Pulmonary lymph node (tissue), 1 donor: ENCODE results near the gene TMEM144.

GRCh38 chr4:158209924-158210710, at the start of gene TMEM144:
Gene TMEM144 (plus strand): TSS chr4:158210486.
- PRO-cap, result no peak

DNA sequence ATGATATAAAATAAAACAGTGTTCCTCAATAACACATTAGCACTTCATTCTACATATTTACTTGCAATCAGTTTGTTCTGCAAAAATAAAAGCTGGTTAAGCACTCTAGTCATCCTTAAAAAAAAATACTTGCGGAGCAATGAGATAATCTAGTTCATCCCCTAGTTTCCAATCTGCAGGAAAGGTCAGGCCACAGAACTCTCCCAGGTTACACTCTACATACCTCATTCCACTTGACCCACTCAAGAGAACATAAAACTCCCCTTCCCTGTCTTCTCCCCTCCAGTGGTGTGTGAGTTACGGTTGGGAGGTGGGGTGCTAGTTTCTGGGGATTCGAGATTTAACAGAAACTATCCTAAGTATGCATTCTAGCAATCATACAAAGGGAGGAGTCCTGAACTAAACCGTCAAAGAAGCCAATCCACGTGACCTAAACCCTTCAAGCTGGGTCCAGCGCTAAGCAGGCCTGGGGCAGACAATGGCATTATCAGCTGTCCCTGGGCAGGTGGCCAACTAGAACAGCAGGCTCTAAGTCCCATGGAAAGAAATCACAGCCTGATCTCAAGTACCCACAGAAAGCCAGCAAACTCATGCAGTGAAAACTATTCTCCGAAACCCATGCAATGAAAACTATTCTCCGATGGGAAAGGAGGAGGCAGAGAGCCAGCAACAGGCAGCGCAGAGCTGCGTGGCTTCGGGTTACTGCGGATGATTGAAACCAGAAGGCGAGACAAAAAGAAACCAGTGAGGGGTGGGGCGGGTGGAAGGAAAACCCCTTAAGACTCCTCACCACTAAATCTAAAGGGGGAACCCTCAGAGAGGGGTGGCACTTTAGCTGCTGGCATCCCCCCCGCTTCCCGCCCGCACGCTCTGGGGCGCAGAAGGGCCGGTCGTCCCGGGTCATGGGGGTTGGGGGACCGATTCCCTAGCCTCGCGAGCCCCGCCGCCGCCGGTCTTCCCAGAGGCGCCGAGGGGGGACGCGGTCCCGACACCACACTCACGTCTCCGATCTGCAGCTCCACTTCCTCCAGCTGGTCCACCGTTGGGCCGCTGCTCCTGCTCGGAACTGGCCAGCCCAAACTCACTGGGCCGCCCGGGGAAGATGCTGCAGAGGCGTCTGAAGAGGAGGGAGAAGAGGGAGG, 701 bp downstream of the C4orf46 start:
- PRO-cap, result bidirectional peak, plus-strand start at position 829 of the sequence, minus-strand start at position 706 of the sequence

DNA sequence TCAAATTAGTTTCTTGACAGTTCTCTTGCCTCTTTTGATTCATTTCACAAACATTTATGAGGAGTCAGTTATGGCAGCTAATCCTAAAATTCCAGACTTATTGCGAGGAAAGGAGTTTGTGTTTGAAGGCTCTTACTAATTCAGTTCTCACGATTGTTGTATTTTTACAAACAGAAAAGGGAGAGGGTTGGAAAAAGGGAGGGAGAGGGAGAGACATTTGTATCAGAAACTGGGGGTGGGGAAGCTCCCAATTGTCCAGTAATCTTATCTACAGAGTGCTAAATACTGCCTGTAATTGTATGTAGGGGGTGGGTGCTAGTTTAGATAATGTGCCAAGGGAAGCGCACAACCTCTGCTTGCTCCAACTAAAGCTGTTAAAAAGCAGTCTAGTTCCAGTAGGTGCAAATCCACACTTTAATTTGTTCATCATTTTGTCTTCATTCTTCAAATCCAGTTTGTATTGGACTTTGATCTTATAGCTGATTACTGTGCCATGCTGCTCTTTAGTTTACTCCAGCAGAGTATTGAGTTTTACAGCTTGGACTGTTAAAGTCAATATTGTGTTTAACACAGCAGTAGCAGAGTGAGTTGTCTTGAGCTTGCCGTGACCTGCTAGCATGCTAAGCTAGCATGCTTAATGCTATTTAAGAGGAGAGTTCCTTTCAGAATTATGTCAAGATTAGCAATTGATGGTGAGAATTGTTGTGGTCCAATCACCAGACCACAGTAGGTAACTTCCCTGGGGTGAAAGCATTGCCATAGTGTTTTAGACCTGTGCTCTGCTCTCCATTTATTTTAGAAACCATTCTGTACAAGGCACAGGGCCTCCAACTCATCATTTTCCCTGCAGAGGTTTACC, 13.9 kb downstream of the FNIP2 start:
- PRO-cap, result no peak

- PRO-cap, result no peak
Observed at GRCh38 chr4:158818699-158819124, 49.9 kb downstream of the FNIP2 start.

DNA sequence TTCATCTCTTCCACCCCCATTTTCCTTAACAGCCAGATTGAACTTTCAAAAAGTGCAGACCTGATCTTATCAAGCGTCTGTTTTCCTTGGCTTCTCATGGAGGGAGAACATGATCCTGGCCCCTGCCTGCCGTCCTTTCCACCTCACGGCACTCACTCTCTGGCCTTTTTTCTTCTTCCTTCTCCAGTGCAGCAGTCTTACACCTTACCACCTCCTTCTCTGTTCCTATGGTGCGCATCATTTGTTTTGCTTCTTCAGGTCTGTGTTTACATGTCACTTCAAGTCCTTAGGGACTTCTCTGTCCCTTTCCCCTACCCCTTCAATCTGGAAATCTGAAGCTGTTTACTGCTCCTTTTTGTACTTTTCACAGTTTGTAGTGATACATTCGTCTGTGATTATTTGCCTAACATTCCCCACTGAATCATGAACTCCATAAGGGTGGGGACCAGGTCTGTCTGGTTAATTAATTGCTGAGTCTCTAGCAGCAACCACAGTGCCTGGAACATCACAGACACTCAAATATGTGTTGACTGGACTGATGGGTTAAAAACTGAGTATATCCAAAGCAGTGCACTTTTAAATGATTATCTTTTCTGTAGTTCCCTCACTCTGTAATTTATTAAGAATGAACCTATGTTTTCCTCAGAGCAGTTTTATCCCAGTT, 55.9 kb downstream of the FNIP2 start:
- PRO-cap, result no peak

DNA sequence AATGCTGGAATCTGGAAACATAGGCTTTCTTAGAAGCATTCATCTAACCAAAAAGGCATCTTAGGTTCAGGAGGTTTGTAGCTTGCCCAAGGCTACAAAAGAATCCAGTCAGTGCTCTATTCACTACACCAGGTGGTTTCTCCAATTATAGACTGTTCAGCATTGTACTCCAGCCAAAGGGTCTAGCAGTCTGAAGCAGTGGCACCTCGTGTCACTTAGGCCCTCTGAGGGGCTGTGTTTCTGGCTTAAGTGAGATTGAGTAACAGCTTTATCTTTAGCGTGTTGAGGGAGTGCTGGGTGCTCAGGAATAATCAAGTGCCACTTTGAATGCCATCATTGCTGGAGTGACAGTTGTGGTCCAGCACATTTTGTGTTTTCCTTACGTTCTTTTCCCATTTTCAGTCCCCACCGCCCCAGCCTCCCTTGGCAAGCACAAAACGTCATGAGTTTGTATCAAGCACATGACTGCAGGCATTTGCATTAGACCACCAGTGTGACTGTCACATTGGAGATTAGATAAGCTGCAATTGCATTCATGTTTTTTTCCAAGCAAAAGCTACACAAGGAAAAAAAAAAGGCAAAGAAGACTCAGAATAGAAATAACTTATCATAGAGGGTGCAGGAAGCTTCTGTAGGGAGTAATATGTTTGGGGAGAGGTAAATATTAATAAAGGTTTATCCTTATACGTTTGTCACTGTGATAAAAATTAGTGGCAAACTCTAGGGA, 58.8 kb downstream of the FNIP2 start:
- PRO-cap, result no peak

- PRO-cap, result no peak
Observed at GRCh38 chr4:158902551-158903167, 132.4 kb downstream of the C4orf45 start.

DNA sequence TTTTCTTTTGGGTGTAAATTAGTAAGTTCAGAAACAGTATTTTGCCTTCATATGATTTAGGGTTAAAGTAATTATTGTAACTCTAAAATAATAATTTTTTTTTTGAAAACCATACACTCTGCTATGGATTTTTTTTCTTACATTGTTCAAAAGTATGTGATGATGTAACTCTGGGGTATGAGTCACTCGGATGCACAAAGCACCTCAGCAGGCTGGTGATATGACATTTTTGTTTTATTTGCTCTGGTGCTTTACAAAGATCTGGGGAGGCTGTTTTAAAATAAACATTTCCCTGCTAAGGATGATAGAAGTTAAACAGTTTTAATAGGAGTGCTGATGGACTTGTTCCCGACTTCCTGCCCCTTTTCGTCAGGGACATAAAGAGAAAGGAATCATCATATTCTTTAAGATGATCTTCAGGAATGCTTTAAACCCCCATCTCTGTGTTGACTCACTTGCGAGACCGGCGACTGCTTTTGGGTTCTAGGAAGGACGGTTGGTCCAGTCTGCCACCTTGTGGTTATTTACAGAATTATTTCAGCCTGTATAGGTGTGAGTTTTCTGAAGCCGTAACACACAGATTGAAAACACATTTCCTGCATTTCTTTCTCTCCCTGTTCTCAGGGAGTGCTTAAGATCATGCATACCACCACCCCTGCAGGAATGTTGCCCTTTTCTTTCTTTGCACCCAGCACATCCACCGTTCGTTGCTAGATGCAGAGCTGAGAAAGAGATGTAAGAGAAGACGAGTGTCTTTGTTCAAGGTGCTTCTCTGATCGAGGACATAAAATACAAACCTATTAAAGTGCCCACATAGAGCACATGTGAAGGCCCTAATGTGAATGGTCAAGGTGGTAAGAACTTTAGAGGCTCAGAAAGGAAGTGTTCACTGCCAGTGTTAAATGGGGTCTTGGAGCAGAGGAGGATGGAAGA, 72.6 kb downstream of the RAPGEF2 start:
- PRO-cap, result no peak

GRCh38 chr4:159269089-159269562, 166.2 kb downstream of the RAPGEF2 start:
- PRO-cap, result no peak

DNA sequence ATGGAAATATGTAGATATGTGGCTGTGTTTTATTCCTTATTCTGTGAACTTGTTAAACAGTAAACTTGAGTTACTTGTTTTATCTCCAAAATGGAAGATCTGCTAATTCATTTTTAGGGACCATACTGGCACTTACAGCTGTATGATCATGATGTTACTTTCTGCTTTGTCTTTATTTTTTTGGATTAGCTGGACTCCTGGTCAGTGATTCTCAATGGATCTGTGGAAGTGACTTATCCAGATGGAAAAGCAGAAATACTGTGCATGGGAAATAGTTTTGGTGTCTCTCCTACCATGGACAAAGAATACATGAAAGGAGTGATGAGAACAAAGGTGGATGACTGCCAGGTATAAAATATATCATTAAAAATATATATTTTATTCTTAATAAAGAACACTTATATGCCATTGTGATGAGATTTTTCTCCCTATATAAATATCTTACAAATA, 220.4 kb downstream of the RAPGEF2 start:
- PRO-cap, result no peak

- PRO-cap, result no peak
Observed at GRCh38 chr4:159382727-159383359, 280.0 kb downstream of the RAPGEF2 start.

GRCh38 chr4:162684096-162684443, 482.6 kb downstream of the NAF1 start:
- PRO-cap, result no peak

DNA sequence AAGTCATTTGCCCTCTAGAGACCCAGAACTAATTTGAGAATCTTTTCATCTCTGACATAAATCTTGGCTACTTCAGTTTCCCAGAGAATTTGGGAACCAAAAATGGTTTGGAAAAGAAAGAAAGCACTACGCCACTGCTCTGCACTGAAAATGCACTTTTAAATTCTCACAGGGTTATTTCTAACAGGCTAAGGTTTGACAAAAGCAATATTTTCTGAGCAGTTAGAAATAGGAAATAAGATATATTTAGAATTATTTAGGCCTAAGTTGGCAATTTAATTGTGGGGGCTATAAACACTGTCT, 140.9 kb downstream of the NAF1 start:
- PRO-cap, result no peak

- PRO-cap, result no peak
Observed at GRCh38 chr4:163330730-163331738, 1.4 kb downstream of the NPY1R start.

GRCh38 chr4:163611531-163612566, 117.4 kb downstream of the TMA16 start:
- PRO-cap, result bidirectional peak, plus-strand start at chr4:163612247, minus-strand start at chr4:163612039

DNA sequence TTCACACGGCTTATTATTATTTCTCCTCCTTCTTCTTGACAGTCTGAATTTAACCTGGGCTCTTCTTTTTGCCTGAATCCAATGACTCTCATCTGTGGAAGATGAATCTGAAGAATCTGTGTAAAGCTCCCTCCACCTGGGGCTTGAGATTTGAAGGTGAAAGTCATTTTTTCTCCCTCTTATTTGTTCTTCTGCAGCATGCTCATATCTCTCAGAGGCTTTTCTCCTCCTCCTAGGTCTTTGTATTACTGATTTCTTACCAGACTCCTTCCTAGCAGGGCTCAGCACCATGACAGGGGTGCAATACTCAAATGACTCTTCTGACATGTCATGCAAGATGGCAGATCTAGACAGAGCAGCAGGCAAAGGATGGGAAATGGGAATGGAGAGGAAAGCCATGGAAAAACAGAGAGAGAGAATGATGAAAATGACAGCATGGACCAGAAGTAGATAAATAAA, 118.2 kb downstream of the TMA16 start:
- PRO-cap, result no peak

DNA sequence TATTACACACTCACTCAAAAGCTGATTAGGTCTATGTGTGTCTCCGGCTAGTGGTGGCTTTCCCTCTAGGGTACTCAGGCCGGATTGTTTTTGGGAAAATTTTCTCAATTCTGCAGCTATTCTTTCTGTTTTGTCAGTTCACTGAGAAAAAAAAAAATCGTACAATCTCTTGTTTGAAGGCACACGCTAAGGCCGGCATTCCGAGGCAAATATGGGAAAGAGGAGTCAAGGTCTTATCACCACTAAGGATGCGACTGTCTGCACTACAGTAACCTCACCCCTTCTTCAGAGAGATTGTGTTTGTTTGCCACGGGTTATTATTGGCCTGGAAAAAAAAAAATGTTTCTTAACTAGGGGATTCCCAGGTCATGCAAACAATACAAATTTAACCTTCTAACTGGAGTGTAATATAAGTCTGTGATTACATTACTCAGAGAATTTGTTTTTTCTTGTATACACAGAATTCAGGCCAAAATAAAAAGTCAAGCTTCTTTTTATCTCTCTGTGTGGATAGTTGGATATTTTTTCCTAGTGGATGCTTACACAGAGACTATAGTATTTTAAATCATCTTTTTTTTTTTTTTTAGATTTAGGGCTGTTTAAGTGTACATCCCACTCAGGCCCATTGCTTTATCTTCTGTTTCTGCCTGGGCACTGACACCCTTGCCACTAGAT, 168.3 kb downstream of the TMA16 start:
- PRO-cap, result bidirectional peak, plus-strand start at position 410 of the sequence, minus-strand start at position 287 of the sequence

GRCh38 chr4:165206366-165206858, 949 bp upstream of the KLHL2 start:
- PRO-cap, result no peak

- PRO-cap, result no peak
Observed at GRCh38 chr4:165292946-165293569, 13.6 kb upstream of the GK3 start.

GRCh38 chr4:165326462-165327084, 896 bp upstream of the MSMO1 start:
- PRO-cap, result no peak